Hair follicular keratinocyte (primary cell): Measurements from ENCODE around the genes MIS18BP1 and SOS2.

GRCh38 chr14:45252899-45253722, at the start of gene MIS18BP1:
MIS18BP1 (minus strand) TSS chr14:45253202.
- RAMPAGE, long total RNA = no peak

GRCh38 chr14:45367366-45367565, 114.3 kb upstream of the MIS18BP1 start:
- RAMPAGE, long total RNA = no peak

DNA sequence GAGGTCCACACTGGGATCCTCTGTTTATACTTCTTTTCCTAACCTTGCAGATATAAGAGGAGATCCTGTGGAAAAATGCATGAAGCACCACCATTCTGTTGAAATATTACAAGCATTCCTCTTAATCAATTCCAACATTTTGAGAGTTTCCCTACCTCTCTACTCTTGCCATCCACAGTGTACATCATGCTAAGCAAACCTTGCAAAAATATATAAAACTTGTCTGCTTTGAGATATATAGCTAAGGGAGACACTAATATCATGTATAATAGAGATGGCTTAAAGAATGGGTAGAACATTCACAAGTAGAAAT, 2.6 kb upstream of the RPL10L start:
- RAMPAGE, long total RNA = no peak

GRCh38 chr14:49582007-49582573, 4.1 kb downstream of the RPS29 start:
- RAMPAGE, long total RNA = no peak

DNA sequence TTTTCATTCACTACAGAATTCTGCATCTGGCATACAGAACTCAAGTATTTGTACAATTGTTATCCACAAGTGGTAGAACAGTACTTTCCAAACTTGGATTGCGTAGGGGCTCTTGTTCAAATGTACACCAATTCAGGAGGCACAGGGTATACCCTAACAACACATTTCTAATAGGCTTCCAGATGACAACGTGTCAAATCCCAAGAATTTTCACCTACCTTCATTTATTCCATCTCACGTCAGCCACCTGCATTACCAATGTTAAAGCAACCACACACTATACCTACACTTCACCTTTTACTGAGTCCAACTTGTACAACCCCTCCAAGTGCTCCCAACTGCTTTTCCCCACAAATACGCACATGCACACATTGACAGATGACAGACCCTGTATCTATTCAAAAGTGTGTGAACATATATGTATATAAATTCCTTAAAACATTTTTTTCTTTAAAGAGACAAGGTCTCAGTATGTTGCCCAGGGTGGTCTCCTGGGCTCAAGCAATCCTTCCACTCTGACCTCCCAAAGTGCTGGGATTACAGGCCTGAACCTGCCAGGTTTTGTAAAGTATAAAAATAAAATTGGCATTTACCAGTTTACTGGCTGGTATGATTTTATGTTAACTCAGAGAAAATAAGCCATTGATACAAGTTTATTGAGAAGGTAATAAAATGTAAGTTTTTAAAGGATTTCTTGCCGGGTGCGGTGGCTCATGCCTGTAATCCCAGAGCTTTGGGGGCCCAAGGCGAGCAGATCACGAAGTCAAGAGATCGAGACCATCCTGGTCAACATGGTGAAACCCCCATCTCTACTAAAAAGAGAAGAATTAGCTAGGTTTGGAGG, 3.4 kb downstream of the RPS29 start:
- RAMPAGE, long total RNA = no peak

DNA sequence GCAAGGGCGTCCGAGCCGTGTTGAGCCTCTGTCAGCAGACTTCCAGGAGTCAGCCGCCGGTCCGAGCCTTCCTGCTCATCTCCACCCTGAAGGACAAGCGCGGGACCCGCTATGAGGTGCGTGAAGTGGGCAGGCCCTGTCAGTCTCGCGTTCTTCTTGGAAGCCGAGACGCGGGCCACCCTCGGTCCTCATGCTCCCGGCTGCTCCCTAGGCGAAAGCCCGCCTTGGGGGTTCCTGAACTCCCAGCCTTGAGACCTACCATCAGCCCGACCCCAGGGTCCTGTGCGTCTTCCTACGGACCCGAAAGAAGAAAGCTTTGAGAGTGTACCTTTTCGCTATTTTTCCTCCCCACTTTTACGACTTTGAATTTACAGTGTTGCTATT, 340 bp downstream of the LRR1 start:
- RAMPAGE, long total RNA = no peak

GRCh38 chr14:49634202-49635074, 606 bp downstream of the DNAAF2 start:
- RAMPAGE, long total RNA = no peak

DNA sequence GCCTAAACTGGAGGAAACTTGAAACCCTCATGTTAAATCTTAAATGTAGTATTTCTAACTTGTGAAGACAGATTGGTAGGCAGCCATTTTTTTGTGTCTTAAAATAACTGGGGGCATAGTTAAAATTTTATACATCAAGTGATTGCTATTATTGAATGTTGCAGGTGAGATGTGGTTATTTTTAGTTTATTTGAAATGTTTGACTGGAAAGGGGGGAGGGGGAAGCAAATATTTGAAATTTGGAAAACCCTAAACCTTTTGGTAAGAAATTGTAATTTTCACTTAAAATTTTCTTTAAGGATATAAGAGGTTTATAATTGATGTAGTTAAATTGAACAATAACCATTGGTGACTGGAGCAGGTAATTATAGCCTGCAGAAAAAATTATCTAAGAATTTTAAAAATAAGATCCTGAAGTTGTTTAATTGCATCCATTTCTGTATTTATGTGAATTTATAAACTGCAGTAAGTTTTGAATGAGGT, 3.6 kb downstream of the ARF6 start:
- RAMPAGE, long total RNA = no peak

GRCh38 chr14:50062532-50063159, 53.7 kb downstream of the VCPKMT start:
- RAMPAGE, long total RNA = no peak

DNA sequence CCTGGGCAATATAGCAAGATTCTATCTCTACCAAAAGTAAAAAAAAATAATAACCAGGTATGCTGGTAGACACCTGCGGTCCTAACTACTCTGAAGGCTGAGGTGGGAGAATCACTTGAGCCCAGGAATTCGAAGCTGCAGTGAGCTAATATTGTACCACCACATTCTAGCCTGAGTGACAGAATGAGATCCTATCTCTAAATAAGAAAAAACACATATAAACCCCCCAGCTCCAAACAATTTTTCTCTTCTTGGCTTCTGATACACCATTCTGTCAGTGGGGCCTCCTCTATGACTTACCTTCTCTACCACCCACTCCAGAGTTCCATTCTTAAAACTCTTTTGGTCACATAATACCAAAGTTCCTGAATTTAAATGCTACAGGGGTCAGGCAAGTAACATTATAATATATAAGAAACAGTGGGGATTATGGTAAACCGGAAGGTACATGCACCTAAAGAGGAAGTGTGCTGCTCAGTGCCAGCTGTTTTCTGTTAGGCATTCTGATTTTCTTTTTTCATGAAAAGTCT, 40.0 kb downstream of the SOS2 start:
- RAMPAGE, long total RNA = no peak

DNA sequence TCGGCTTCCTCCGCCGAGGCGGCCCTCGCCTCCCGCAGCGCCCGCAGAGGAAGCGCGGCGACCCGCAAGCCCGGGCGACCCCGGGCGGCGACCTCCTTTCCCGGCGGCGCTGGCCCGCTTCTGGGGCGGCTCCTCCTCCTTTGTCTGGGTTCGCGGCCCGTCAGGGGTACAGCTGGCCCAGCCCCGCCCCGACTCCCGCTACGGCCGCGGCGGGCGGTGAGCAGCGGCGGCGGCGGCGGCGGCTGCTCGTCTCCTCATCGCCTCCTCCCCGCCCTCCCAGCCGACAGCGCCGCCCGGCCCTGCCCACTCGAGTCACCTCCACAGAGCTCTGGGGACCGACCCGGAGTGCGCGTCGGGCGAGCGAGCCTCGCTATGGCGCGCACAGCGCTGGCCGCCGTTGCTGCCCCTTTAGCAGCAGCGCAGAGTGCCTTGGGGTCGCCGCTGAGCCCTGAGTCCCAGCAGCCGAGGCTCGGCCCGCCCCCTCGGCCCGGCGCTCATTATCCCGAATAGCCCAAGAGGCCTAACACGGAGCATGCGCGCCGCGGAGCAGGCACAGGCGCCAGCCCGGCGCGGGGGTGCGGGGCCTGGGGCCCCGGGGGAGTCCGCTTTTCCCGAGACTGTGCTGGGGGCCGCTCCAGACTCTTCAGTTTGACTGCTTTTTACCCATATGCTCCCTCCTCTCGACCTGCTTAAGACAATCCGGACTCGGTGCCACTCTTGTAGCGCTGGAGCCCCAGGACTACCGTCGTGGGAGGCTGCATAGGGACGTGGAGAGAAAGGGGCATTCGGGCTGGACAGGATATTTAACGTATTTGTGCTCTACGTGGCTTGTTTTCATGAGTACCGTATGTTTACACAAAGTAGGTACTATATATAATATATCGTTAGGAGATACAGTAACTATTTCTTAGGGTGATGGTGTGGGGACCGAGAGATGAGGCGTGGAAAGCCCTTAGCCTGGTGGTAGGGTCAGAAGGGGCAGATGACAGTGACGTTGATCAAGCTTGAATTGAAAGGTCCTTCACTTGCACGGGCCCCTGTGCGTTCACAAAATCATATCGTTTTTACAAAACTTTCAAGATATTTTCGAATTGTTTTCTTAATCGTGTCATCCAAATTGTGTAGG, at the start of gene SOS2:
Gene SOS2 (minus strand): TSS at position 122 of the 1,126 bp plus-strand sequence.
- RAMPAGE, long total RNA = no peak

DNA sequence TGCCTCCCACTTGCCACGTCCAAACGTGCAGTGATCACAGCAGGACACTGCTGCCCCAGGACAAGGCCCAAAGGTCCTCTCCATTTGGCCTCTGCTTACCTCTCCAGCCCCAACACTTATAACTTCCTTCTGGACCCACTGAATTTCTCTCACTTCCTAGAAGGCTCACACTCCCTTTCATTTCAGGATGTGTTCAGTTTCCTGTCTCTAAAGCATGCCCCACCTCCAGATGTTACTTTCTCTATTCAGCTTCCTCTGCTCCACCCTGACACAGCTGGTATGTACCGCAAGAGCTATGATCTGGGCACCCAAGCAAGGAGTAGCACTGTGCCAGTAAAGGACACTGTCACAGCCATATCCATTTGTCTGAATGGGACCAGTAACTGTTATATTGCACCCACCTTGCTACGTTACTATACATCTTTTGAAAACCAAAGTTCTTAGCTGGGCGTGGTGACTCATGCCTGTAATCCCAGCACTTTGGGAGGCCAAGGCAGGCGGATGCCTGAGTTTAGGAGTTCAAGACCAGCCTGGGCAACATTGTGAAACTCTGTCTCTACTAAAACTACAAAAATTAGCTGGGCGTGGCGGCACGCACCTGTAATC, 32.8 kb downstream of the CDKL1 start:
- RAMPAGE, long total RNA = no peak

- RAMPAGE, long total RNA = no peak
Observed at GRCh38 chr14:50633937-50634661, 34.0 kb downstream of the SAV1 start.

DNA sequence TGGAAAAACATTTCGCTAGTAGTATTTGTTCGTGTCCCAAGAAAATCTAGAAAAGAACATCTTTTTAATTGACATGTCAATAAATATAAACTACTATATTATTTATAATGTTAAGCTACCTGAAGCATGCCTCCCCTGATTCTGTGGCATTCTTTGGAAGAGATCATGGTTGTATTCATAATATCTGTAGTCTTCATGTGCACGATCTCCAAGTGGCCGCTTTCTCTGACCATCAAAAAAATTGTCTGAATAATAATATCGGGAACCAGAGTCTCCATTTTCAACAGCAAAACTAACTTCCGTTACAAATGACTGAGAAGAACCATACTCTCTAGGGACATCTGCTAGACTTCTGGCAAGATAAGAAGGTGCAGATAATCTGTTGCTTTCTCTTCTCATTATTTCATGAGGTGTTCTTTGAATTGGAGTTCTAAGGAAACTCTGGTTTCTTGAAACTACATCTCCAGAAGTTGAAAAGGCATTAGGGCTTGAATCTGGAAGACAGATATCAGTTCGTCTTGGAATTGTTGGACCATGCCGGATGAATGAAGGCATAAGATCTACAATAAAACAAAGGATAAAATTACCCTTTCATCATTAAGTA, 2.9 kb downstream of the SAV1 start:
- RAMPAGE, long total RNA = no peak

DNA sequence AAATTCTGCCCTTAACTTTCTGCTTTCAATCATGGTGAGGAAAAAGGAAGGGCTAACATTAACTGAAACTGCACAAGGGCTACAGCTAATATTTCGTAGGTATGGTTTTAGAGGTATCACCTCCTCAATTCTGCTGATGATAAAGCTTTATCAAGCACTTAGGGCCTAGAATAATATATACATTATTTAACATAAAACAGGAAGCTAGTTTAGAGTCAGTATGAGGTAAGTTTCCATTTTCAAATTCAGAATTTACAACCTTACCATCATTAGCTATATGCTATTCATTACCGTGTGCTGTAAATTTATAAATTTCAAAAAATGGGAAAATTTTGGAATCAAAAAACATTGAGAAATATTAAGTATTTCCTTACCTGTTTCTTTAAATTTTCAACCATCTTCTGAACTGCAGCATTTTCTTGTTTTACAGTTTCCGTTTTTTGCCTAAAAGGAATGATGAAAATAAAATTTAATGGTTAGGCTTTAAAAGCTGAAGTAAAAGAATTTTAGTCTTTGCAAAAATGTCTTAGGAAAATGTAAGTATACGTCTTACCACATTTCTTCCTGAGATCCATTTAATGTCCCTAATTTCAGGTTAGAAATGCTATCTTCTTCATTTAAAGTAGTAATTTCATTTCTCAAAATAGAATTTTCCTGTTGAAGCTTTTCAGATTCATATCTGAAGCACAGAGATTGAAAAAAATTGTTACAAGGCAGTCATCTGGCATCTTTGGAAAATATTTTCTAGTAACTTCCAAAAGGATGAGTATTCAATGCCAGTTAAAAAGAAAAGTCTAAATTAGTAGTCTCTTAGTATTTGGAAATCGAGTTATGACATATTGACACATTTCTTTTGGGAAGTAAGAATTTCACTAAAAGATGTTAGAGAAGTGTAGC, 76.5 kb downstream of the NIN start:
- RAMPAGE, long total RNA = no peak

- RAMPAGE, long total RNA = no peak
Observed at GRCh38 chr14:50792239-50792482, 38.8 kb downstream of the NIN start.

- RAMPAGE, long total RNA = no peak
Observed at GRCh38 chr14:50794139-50794686, 36.7 kb downstream of the NIN start.

DNA sequence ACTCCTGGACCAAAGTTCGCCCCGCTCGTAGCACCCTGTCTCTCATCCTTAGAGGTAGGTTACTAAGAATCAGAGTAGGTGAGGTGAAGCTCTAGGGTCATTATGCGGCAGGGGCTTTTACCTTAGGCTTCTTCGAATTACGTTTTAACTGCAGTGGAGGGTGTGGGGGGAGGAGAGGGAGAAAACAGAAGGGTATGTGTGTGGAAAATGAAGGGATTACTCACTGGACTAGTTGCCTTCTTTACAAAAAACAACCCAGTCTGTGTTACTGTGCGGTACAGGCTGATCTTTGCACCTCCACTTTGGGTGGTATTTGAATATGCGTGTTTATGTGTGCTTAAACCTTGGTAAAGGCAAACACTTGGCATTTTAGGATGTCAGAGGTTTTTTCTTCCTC, 767 bp upstream of the PYGL start:
- RAMPAGE, long total RNA = no peak

- RAMPAGE, long total RNA = no peak
Observed at GRCh38 chr14:50967717-50968030, 23.4 kb upstream of the PYGL start.

GRCh38 chr14:51093347-51094268, 1.3 kb downstream of the TRIM9 start:
- RAMPAGE, long total RNA = no peak